GM23338 (cell line): Measurements from ENCODE around the genes PRORP and FOXA1.

DNA sequence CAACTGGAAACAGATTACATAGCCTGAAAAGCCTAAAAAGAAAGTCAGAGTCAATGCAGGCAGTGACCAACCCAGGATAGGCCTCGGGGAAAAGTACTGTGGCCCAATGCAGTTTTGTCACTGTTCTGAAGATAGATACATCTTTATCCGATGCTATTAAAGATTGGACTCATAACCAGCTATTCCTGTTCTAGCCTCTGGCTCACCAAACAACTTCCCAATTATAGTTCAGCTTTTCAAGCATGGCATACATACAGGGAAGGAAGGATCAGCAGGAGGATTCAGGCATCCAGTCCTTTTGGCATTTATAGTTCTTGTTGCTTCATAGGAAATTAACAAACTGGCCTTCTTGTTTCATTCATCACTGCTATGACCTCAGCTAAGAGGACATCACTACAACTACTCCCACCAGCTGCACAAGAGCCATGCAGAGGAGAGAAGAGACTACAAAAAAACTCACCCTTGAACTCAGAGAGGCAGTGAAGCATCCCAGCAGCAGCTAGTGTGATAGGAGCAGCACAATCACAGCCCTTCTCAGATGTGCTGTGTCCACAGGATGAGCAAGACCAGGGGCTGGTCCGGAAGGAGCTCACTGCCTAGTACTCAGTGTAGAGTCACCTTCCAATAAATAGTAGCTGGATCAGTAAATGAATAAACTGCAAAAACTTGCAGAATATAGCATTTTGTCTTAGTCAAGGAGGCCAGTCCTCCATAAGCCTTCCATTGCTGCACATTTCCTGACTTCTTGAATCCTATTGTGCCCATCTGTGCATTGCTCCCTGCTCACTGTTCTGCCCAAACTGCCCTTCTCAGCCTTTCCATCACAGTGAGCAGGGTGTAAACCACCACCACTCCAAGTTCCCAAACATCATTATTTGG lies 100.4 kb downstream of the SPTSSA start:
- PRO-cap: no peak
- RAMPAGE, long total RNA: no peak

DNA sequence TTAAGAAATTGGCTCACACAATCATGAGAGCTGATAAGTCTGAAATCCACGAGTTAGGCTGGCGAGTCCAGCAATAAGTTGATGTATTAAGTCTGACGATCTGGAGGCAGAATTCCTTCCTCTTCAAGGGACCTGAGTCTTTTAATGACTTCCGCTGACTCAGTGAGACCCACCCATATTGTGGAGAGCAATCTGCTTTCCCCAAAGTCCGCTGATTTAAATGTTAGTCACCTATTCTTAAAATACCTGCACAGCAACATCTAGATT lies 97.8 kb downstream of the SPTSSA start:
- PRO-cap: no peak
- RAMPAGE, long total RNA: no peak

GRCh38 chr14:34568950-34569371 lies 29.5 kb upstream of the EAPP start:
- PRO-cap: no peak
- RAMPAGE, long total RNA: no peak

DNA sequence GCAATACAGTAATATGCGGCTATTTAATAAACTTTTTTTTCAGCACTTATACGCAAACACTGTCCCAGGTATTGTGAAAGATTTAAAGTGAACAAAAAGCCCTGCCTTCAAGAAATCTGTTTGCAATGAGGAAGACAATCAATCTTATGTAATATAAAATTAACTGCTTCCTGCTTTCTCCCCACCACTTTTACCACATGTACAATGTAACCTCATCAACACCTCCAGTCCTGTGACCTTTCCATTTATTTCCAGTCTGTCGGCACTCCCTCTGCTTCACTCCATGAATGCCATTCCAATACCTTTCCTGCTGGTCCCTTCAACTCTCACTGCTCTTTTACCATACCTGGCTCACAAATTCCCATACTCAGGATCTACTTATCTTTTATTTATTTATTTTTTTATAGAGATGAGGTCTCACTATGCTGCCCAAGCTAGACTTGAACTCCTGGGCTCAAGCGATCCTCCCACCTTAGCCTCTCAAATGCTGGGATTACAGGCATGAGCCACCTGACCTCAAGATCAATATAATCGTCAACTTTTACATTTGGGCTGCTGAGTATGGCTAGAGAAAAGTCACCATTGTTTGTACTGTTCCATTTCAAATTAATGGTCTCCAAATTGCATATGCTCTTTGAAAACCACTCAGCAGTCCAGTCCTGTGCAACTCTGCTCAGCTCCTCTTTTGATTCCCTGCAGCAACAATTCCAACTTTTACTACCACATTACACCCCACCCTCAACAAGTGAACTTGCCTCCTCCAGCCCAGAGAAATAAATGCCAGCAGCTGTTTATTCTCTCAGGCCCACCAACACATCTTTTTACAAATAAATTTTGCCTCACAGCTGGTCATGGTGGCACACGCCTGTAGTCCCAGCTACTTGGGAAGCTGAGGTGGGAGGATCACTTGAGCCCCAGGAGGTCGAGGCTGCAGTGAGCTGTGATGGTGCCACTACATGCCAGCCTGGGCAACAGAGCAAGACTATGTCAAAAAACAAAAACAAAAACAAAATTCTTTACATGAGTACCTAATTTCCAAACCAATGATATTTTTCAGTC lies 10.1 kb downstream of the SNX6 start:
- PRO-cap: no peak
- RAMPAGE, long total RNA: no peak

GRCh38 chr14:34628694-34629183 lies 1.2 kb downstream of the SNX6 start:
- PRO-cap: no peak
- RAMPAGE, long total RNA: no peak

GRCh38 chr14:35122201-35123067 lies at the start of gene PRORP:
PRORP (plus strand) TSS chr14:35122552.
- PRO-cap: bidirectional peak, plus-strand start at chr14:35122272, minus-strand start at chr14:35122234; bidirectional peak, plus-strand start at chr14:35122552, minus-strand start at chr14:35122521; bidirectional peak, plus-strand start at chr14:35122980, minus-strand start at chr14:35122967; unidirectional peak, minus-strand start at chr14:35123047
- RAMPAGE, long total RNA: start-site peak on the minus strand at chr14:35122206-35122308, 151 and 28 reads in 2 replicates; start-site peak on the minus strand at chr14:35122499-35122524, 72 and 26 reads in 2 replicates

DNA sequence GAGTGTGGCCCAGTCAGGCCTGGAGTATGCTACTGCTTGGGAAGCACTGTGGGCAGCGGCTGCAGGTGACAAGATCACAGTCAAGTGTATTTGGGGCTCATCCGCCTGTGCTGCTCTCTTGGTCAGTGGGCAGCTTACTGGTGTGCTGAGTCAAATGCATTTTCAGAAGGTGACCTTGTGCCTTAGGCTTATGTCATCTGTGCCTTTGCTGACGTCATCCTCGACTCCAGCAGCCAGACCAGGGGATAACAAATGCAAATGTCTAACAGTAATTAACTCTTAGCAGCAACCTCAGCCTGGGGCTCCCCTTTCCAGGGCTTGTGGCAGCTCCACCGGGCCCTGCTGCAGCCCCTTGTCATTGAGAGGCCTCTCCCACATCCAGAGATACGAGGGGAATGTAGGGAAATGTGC lies 39.5 kb downstream of the PSMA6 start:
- PRO-cap: bidirectional peak, plus-strand start at position 257 of the sequence, minus-strand start at position 139 of the sequence
- RAMPAGE, long total RNA: no peak

GRCh38 chr14:35402951-35403529 lies 1.5 kb downstream of the NFKBIA start:
- PRO-cap: no peak
- RAMPAGE, long total RNA: no peak

- PRO-cap: no peak
- RAMPAGE, long total RNA: no peak
These were observed 983 bp downstream of the RALGAPA1 start for GRCh38 chr14:35808120-35808503.

GRCh38 chr14:36069689-36070043 lies 243.5 kb downstream of the BRMS1L start:
- PRO-cap: no peak
- RAMPAGE, long total RNA: no peak

DNA sequence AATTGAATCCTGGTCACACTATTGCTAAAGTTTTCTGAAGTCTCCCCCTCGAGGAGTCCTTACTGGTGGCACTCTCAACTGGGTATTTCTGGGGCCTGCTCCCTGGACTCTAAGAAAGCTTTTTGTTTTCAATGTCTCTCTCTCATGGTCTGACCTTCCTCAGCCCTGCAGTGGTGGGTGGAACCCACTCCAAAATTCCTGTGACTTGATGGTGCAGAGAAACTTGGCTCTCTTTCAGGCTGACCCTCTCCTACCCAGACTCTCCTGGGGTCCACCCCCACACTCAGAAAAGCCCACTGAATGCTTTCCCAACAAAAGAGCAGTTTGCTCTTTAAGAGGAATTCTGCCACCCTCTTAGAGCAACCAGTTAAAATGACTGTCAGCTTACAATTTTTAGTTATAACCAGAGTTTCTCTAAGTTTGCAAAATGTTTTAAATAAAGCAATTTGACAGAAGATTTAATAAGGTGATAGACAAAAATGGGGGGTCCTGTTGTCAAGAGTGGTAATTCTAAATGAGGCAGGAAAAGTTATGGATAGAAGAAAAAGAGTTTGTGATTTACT lies 142.9 kb downstream of the MBIP start:
- PRO-cap: no peak
- RAMPAGE, long total RNA: no peak

- PRO-cap: unidirectional peak, minus-strand start at chr14:36273165
- RAMPAGE, long total RNA: no peak
These were observed 47.3 kb downstream of the MBIP start for GRCh38 chr14:36272992-36273764.

- PRO-cap: no peak
- RAMPAGE, long total RNA: no peak
These were observed 10.9 kb downstream of the NKX2-1 start for GRCh38 chr14:36508877-36509704.

GRCh38 chr14:36521380-36522177 lies 1.5 kb upstream of the NKX2-1 start:
- PRO-cap: no peak
- RAMPAGE, long total RNA: no peak

GRCh38 chr14:37582669-37583241 lies 12.3 kb downstream of the FOXA1 start:
- PRO-cap: no peak
- RAMPAGE, long total RNA: no peak

- PRO-cap: bidirectional peak, plus-strand start at chr14:37595631, minus-strand start at chr14:37595323
- RAMPAGE, long total RNA: no peak
These were observed at the start of gene FOXA1 for GRCh38 chr14:37594835-37595494. FOXA1 (minus strand) TSS chr14:37595249.

DNA sequence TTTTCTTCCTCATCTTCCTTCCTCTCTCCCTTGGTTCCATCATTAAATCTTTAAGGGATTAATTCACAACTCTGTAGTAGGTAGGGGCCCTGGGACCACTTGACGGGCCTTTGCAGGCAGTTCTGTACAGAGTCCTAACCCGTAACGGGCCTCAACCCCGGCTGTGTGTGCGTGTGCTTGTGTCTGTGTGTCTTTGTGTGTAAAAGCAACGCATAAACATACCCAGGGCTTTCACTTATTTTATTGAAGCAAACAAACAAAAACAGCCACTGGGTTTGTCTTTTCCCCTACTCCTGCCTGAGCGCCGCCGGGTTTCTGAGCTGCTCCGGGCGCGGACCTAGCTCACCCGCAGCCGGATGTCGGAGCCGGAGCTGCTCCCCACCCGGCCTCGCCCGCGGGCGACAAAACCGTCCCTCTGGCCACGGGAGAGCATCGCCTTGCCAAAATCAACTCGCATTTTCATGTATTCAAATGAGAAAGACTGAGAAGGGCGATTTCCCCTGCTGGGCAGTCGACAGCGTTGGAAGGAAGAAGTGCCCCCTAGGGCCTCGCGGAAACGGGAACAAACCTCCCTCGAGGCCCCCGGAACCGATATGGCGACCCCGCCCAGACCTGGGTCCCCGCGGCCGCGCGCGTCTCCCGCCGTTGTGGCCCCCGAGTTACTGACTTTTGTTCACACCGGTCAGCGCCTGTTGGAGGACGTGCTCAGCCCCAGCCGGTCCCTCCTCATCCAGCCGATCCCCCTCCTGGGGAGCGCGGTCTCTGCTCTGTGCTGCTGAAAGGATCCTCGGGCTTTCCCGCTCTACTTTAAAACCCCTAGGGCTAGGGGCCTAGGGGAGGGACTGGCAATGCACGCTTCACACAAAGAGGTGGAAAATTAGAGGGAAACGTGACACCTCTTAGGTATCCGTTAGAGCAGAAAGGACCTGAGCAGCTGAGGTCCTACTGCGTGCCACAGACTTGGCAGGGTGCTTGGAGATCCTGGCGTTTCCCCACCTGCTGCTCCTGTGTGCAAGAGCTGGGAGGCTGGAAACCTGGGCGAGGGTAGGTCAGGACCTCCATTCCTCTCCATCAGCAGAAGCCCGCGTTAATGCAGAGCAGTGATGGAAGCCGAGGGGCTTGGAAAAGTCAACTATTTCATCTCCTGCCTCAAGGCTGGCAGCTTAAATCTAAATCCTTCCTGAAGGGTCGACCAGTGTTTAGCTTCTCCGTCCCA lies 4.2 kb downstream of the TTC6 start:
- PRO-cap: unidirectional peak, minus-strand start at position 785 of the sequence; unidirectional peak, minus-strand start at position 844 of the sequence
- RAMPAGE, long total RNA: no peak

GRCh38 chr14:37611064-37611400 lies 15.6 kb downstream of the TTC6 start:
- PRO-cap: no peak
- RAMPAGE, long total RNA: no peak

DNA sequence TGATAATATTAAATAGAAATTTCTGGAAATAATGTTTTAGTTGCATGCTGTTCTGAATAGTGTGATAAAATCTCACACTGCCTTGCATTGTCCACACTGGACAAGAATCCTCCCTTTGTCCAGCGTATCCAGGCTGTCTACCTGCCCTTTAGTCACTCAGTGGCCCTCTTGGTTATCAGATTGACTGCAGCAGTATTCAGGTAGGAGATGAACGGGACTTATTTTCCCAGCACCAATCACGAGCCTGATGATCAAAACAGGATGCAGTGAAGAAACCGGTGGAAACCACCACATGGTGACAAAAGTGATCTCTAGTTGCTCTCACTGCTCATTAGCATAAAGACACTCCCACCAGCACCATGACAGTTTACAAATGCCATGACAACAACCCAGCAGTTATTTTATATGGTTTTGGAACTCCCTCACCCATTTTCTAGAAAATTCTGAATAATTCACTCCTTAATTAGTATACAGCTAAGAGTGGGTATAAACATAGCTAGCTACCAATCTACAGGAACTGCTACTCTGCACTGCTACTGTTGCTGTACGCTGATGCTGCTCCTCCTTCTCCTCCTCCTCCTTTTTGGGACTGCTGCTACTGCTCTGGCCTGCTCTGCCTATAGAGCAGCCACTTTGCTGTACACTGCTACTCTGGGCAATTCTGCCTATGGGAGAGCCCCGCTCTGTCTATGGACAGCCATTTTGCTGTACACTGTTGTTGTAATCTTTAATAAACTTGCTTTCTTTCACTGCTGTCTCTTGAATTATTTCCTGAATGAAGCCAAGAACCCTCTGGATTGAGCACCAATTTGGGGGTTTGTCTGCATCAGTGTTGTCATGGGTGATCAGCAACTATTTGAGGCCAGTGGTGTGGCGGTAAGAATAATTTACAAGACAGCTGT lies 142.5 kb upstream of the SSTR1 start:
- PRO-cap: no peak
- RAMPAGE, long total RNA: no peak

- PRO-cap: no peak
- RAMPAGE, long total RNA: no peak
These were observed 1.3 kb downstream of the SSTR1 start for GRCh38 chr14:38208804-38209683.